Astrocyte (in vitro differentiated cells and primary cell): ENCODE results near the gene TOR1B.

DNA sequence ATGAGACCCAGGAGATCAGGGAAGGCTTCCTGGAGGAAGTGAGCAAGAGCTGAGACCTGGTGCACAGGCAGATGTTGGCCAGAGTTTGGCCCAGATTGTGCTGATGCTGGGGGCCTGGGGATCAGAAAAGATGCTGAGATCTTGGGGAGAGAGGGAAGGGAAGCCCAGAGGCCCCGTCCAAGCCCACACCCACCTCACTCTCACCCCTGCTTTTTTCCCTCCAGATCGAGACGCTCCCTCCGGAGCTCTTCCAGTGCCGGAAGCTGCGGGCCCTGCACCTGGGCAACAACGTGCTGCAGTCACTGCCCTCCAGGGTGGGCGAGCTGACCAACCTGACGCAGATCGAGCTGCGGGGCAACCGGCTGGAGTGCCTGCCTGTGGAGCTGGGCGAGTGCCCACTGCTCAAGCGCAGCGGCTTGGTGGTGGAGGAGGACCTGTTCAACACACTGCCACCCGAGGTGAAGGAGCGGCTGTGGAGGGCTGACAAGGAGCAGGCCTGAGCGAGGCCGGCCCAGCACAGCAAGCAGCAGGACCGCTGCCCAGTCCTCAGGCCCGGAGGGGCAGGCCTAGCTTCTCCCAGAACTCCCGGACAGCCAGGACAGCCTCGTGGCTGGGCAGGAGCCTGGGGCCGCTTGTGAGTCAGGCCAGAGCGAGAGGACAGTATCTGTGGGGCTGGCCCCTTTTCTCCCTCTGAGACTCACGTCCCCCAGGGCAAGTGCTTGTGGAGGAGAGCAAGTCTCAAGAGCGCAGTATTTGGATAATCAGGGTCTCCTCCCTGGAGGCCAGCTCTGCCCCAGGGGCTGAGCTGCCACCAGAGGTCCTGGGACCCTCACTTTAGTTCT, 4.7 kb upstream of the PHYHD1 start:
- PRO-cap, result no peak
- RRBS, 2 experiments, result 37 to 86% methylated on average over 3 to 9 of the region's 27 CpGs

GRCh38 chr9:129077200-129077613, 3.7 kb upstream of the DOLPP1 start:
- PRO-cap, result no peak
- RRBS, 2 experiments, result no CpG with 5 or more reads among the region's 10 CpGs

GRCh38 chr9:129109862-129110255, 734 bp downstream of the CRAT start:
- PRO-cap, result no peak
- RRBS, 2 experiments, result 0% methylated on average over 1 of the region's 10 CpGs; no CpG with 5 or more reads in 1 of the 2 experiments

GRCh38 chr9:129141336-129142391, 30.4 kb downstream of the PTPA start:
- PRO-cap, result no peak
- RRBS, 2 experiments, result no CpG with 5 or more reads among the region's 20 CpGs

GRCh38 chr9:129164039-129164597, 13.9 kb downstream of the IER5L start:
- PRO-cap, result no peak
- RRBS, 2 experiments, result no CpG with 5 or more reads among the region's 11 CpGs

- PRO-cap, result no peak
- RRBS, 2 experiments, result no CpG with 5 or more reads among the region's 13 CpGs
These were observed 11.0 kb downstream of the IER5L start for GRCh38 chr9:129166935-129167628.

GRCh38 chr9:129167827-129168532, 10.1 kb downstream of the IER5L start:
- PRO-cap, result no peak
- RRBS, 2 experiments, result no CpG with 5 or more reads among the region's 12 CpGs

GRCh38 chr9:129172398-129173409, 5.4 kb downstream of the IER5L start:
- PRO-cap, result no peak
- RRBS, 2 experiments, result no CpG with 5 or more reads among the region's 15 CpGs

- PRO-cap, result bidirectional peak, plus-strand start at chr9:129174253, minus-strand start at chr9:129174077
- RRBS, 2 experiments, result under 1 to 2% methylated on average over 10 to 11 of the region's 46 CpGs
These were observed 4.3 kb downstream of the IER5L start for GRCh38 chr9:129173560-129174397.

- PRO-cap, result no peak
- RRBS, 2 experiments, result 35 to 36% methylated on average over 12 of the region's 30 CpGs
These were observed 25.2 kb upstream of the IER5L start for GRCh38 chr9:129203111-129203762.

GRCh38 chr9:129318218-129318862, 140.3 kb upstream of the IER5L start:
- PRO-cap, result no peak
- RRBS, 2 experiments, result no CpG with 5 or more reads among the region's 11 CpGs

DNA sequence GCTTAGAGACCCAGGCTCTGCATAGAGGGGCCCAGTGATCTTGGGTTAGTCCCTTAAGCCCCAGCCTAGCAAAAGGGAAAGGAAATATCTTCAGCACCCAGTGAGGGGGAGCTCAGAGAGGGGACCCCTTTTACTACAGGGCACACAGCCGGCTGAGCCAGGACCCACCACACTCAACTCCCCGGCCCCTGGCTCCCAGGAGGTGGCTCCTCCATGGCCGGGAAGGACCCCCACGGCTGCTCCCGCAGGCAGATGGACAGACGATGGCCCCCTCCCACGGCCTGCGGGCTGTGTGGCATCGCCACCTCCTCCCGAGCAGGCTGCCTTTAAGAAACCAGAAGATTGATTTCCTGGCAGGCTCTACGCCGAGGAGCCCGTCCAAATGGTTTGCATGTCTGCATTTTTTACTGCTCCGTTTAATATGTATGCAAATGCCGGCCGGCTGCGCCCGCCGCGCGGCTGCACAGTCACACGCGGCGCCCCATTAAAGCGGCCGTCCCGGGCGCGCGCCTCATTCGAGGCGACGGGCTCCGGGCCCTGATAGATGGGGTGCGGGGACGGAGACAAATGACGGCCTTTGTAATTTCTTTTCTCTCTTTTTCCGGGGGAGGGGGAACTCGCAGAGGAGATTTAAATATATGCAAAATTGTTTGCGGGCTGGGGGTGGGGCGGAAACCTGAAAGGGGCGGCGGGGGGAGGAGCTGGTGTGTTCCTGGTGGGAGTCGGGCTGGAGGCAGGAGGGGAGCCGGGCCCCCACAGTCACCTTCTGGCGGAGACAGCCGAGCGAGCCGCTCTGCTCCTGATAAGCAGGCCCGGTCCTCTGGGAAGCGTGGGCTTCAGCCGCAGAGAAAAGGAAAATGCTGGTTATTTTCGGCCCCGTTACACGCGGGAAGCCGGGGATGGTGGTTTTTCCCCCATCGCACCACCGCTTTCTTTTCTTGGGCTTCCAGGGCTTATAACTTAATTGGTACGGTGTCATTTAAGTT, 158.6 kb upstream of the IER5L start:
- PRO-cap, result no peak
- RRBS, 2 experiments, result 3 to 5% methylated on average over 30 to 32 of the region's 60 CpGs

- PRO-cap, result bidirectional peak, plus-strand start at chr9:129413915, minus-strand start at chr9:129413681; unidirectional peak, plus-strand start at chr9:129413989
- RRBS, 2 experiments, result under 1 to 2% methylated on average over 6 to 20 of the region's 25 CpGs
These were observed 207.1 kb downstream of the C9orf50 start for GRCh38 chr9:129413871-129414076.

DNA sequence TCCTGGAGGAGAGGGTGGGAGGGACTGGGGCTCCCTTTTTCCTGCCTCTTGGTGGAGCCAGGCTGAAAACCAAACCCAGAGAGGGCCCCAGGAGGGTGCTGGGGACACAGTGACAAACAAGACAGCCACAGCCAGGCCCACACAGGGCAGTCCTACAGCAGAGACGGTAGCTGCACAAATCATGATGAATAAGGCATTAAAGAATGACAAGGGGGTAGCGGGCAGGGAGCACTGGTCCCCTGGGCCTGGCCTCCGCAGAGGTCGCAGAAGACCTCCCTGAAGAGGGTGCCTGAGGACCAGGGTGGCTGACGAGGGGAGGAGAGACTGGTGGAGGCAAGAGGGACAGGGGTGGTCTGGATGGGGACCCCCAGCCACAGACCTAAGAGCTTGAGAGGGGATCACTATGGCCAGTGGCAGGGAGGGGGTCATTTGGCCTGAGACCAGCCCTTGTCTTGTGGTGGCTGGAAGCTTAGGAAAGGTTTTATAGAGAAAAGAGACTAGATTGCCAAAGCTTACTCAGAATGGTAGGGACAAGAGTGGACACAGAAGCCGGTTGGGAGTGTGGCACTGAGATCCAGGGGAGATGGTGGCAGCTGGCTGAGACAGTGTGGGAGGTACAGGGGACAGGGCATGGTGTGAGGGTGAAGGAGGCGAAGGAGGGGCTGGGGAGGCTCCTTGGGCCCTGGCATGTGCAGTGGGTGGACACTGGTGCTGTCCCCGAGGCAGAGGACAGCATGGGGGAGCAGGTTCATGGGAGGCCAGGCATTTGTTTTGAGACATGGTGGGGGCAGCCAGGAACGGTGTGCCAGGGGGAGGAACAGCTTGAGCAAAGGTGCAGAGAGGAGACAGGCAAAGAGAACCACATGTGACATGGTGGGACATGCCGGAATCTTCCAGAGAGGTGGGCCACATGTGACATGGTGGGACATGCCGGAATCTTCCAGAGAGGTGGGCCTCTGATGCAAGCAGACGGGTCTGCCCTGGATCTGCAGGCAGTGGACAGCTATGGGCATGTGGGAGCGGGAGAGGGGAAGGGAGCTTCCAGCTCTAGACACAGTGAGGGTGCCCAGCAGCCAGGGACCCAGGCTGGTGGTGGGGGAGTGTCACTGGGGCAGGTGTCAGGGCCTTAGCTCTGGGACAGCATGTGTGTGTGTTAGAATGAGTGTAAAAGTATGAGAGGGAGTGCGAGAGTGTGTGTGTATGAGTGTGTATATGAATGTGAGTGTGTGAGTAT, 122.9 kb downstream of the C9orf50 start:
- PRO-cap, result no peak
- RRBS, 2 experiments, result 100% methylated on average over 1 of the region's 14 CpGs; no CpG with 5 or more reads in 1 of the 2 experiments

DNA sequence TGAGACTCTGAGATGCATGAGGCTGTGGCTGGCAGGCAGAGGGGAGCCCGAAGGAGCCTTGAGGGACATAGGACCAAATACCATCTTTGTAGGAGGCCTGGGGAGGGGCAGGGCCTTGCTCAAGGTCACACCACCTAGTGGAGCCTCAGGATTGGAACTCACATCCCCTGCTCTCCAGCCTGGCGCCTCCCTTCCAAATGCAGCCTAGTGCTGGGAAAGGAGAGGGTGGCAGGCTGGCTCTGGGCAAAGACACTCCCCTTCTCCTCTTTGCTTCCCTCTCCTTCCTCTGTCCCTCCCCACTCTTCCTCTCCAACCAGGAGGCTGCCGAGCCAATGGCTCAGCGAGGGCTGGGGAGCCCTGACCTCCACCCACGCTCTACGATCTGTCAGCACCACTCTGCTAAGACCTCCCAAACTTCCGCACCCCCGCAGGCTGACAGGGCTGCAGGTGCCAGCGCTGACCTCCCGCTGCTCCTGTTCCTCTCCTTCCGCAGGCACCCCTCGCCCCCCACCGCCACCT, 53.0 kb downstream of the C9orf50 start:
- PRO-cap, result no peak
- RRBS, 2 experiments, result no CpG with 5 or more reads among the region's 13 CpGs

GRCh38 chr9:129630569-129631328, 4.8 kb downstream of the NTMT1 start:
- PRO-cap, result no peak
- RRBS, 2 experiments, result no CpG with 5 or more reads among the region's 23 CpGs

- PRO-cap, result no peak
- RRBS, 2 experiments, result no CpG with 5 or more reads among the region's 32 CpGs
These were observed 5.7 kb downstream of the NTMT1 start for GRCh38 chr9:129631329-129632304.

DNA sequence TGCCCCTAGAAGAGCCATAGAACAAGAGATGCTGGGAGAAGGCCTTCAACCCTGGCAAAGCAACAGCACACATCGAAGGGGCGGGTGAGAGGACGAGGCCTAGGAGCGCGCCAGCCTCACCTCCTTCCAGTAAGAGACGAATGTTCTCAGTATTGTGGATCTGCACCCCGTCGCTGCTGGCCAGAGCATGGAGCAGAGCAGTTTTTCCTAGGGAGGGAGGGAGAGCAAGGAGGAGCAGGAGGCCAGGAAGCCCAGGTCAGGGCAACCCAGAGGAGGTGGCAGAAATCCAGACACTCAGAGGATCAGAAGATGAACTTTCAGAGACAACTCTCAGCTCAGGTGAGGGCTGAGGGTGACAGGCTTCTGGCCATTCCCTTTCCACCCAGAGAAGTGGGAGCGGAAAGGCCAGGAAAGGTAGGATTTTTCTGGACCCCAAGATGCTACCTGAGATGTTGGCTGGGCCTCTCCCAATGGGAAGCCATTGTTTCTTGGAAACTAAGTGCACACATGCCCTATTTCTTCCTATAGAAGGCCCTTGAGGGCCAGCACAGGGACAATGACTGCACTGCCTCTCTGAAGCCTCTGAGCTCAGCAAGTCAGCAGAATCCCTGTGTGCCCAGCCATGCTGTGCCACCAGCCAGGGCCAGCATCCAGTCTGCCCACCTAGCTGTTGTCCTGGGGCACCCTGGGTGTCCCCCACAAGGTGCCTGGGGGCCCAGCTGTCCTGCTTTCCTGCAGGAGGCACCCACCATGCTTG, 3.3 kb downstream of the ASB6 start:
- PRO-cap, result no peak
- RRBS, 2 experiments, result no CpG with 5 or more reads among the region's 9 CpGs

GRCh38 chr9:129802661-129803934, at the start of gene TOR1B:
TSS of gene TOR1B (plus strand) at chr9:129803184.
- PRO-cap, result bidirectional peak, plus-strand start at chr9:129803184, minus-strand start at chr9:129803001; bidirectional peak, plus-strand start at chr9:129803609, minus-strand start at chr9:129803348
- RRBS, 2 experiments, result 1 to 2% methylated on average over 8 to 20 of the region's 114 CpGs

- PRO-cap, result no peak
- RRBS, 2 experiments, result 1 to 2% methylated on average over 5 of the region's 35 CpGs
These were observed 488 bp downstream of the USP20 start for GRCh38 chr9:129835670-129836222.